ENCODE results near the genes PAOX and FRG2B.

- PRO-cap: no peak
- RAMPAGE, long total RNA, 4 experiments: no peak in any of the 4 experiments
Observed at GRCh38 chr10:133264270-133265226, 12.1 kb downstream of the ADAM8 start.

GRCh38 chr10:133292394-133292852 is 15.8 kb upstream of the ADAM8 start:
- PRO-cap: no peak
- RAMPAGE, long total RNA, 4 experiments: start-site peak on the minus strand in 2 of 4 experiments, at chr10:133292502-133292681 at its widest, 20 to 116 reads per replicate

- PRO-cap: no peak
- RAMPAGE, long total RNA, 4 experiments: no peak in any of the 4 experiments
Observed at GRCh38 chr10:133294064-133295134, 14.3 kb downstream of the TUBGCP2 start.

GRCh38 chr10:133325212-133326575 is 11.0 kb downstream of the CALY start:
- PRO-cap: no peak
- RAMPAGE, long total RNA, 4 experiments: no peak in any of the 4 experiments

GRCh38 chr10:133379144-133379970 is at the start of gene PAOX:
PAOX (plus strand) TSS chr10:133379262.
- PRO-cap: bidirectional peak, plus-strand start at chr10:133379288, minus-strand start at chr10:133379016; bidirectional peak, plus-strand start at chr10:133379668, minus-strand start at chr10:133379447
- RAMPAGE, long total RNA, 4 experiments: no peak in any of the 4 experiments

DNA sequence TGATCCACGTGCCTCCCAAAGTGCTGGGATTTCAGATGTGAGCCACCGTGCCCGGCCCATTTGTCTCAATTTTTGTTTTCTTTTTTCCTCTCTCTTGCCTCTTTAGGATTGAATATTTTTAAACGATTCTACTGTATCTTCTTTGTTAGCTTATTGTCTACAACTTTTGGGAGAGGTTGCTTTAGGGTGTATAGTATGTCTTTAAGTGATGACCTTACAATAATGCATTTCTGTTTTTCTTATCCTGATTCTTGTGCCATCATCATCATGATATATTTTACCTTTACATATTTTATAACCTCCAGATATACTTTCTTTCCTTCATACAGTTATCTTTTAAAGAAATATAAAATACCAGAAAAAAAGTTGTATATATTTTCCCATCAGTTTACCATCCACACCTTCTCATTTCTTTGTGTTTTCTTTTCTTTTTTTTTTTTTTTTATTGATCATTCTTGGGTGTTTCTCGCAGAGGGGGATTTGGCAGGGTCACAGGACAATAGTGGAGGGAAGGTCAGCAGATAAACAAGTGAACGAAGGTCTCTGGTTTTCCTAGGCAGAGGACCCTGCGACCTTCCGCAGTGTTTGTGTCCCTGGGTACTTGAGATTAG is 10.8 kb downstream of the SPRN start:
- PRO-cap: no peak
- RAMPAGE, long total RNA, 4 experiments: no peak in any of the 4 experiments

DNA sequence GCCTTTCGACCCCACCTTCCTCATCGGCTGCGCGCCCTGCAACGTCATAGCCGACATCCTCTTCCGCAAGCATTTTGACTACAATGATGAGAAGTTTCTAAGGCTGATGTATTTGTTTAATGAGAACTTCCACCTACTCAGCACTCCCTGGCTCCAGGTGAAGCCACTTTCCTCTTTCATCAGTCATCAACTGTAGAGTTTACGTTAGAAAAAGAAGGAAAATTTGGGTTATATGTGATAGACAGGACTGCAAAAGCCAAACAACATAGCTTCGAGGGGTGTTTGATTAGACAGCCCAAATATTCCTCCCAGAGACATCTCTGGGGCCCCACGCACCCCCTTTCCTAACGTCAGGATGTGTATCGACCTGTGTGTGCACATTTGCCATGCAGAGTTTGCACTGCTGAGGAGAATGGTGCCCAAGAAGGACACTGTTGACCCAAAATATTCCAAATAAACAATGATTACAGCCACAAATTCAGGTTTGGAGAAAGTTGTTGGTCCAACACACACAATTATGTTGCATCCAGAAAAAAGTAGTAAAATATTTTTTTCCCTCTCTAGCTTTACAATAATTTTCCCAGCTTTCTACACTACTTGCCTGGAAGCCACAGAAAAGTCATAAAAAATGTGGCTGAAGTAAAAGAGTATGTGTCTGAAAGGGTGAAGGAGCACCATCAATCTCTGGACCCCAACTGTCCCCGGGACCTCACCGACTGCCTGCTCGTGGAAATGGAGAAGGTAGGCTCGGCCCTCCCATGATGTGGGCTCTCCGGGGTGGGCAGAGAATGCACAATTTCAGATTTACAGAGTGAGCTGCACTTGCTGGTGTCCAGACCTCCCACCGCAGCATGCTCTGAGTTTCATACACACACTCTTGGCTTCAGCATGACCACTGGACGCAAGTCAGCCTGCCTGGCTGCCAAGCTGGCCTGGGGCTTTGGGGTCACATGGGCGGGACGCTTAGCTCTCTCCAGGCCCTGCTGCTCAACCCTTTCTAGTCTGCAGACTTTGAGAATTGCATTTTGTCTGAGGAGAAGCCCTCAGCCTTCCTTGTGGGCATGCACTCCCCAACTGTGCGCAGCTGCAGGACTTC is 5.3 kb downstream of the CYP2E1 start:
- PRO-cap: no peak
- RAMPAGE, long total RNA, 4 experiments: no peak in any of the 4 experiments

DNA sequence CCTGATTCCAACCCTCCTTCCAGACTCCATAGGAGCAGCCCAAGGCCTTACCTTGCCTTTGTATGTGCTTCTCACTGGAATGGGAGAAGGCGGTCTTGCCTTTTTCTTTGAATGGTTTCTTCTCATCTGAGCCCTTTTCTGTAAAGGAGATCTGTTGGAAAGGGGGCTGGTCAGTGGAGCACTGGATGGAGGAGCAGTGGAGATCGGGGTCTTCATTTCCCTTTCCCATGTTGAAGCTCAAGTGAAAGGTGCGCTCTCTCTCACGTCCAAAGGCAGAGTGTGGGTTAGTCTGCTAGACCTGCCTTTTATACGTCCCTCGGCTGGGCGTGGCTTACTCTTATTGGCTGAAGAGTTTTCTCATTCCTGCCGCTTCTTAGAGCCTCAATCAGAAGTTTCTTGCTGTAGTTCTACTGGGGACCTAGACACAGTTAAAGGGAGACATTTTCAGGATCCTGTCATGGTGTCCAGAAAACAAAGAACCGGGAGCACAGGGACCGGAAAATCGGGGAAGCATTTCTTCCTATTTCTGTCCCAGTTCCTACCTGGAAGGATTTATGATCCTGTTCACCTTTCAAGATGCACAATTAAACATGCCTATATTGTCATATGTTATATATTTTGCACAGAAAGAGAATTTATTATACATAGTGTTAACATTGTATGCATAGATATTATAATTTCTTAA is at the start of gene FRG2B:
Gene FRG2B (minus strand): TSS at position 282 of the 685 bp plus-strand sequence.
- PRO-cap: no peak
- RAMPAGE, long total RNA, 4 experiments: no peak in any of the 4 experiments

Data from suprapubic skin (tissue), 4 donors.